Cardiac muscle cell (in vitro differentiated cells and primary cell): ENCODE results near the genes CTRC, DDI2, TMEM82 and CLCNKA.

DNA sequence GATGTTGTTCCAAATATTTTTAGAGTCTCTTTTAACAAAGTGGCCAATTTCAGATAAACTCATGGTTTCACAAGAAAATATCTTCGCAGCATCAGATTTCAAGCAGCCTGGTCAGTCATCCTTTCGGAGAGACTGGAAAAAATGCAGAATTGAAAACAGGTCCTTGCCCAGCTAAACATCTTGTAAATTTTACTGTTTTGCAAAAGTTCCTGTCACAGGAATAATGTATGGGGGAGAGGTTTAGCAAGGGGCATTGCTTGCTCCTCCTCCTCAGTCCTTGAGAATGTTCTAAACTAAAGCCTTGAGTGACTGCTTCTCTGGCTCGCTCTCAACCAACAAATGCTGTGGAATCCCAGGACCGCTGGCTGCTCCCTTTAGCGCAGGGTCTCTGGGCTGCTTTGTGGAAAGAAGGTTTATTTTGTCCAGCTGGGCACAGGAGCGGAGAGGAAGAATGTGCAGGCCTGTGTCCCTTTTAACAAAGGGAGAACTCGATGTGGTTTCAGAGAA, 33.7 kb upstream of the FHAD1 start:
- RAMPAGE, long total RNA: no peak
- RRBS: no CpG with 5 or more reads among the region's 7 CpGs

- RAMPAGE, long total RNA: no peak
- RRBS: 38% methylated on average over 2 of the region's 4 CpGs
Measured at GRCh38 chr1:15236268-15236639, 10.8 kb upstream of the FHAD1 start.

GRCh38 chr1:15429135-15430147, 8.8 kb upstream of the CTRC start:
- RAMPAGE, long total RNA: no peak
- RRBS: 89% methylated on average over 2 of the region's 38 CpGs

DNA sequence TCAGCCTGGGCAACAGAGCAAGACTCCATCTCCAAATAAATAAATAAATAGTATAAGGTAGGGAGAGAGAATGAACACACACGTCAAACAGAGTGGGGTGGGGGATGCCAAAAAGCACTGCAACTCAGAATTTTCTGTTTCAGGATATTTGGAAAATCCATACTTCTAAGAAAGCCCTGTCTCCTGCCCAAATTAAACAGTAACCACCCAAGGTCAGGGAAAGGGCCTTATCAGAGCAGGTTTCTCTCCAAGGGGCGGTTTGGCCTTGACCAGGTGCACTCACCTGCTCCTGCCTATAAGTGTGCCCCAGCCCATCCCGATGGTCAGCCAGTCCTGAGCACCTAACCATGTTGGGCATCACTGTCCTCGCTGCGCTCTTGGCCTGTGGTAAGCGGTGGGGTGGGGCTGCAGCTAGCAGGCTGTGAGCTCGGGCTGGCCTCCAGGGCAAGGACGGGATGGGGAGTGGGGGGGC, at the start of gene CTRC:
Gene CTRC (plus strand): TSS at position 326 of the 472 bp plus-strand sequence.
- RAMPAGE, long total RNA: no peak
- RRBS: no CpG with 5 or more reads among the region's 8 CpGs

GRCh38 chr1:15493804-15494386, 18.0 kb downstream of the CELA2B start:
- RAMPAGE, long total RNA: no peak
- RRBS: no CpG with 5 or more reads among the region's 10 CpGs

DNA sequence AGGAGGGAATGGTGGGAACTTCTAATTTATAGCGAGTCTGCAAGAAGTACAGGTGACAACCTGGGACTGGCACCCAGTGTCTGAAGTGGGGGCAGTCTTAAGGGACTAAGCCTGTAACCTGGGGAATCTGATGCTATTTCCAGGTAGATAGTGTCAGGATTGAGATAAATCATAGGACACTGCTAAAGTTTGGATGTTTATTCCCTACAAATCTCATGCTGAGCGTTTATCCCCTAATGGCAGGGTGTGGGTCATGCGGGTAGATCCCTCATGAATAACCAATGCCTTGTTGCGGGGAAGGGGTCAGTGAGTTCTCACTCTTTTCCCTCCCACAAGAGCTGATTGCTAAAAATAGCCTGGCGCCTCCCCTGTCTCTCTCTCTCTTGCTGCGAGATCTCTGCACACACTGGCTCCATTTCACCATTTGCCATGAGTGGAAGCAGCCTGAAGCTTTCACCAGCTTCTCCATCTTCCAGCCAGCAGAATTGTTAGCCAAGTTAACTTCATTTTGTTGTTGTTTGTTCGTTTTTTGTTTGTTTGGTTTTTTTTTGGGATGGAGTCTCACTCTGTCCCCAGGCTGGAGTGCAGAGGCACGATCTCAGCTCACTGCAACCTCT, 12.0 kb upstream of the AGMAT start:
- RAMPAGE, long total RNA: no peak
- RRBS: no CpG with 5 or more reads among the region's 8 CpGs

DNA sequence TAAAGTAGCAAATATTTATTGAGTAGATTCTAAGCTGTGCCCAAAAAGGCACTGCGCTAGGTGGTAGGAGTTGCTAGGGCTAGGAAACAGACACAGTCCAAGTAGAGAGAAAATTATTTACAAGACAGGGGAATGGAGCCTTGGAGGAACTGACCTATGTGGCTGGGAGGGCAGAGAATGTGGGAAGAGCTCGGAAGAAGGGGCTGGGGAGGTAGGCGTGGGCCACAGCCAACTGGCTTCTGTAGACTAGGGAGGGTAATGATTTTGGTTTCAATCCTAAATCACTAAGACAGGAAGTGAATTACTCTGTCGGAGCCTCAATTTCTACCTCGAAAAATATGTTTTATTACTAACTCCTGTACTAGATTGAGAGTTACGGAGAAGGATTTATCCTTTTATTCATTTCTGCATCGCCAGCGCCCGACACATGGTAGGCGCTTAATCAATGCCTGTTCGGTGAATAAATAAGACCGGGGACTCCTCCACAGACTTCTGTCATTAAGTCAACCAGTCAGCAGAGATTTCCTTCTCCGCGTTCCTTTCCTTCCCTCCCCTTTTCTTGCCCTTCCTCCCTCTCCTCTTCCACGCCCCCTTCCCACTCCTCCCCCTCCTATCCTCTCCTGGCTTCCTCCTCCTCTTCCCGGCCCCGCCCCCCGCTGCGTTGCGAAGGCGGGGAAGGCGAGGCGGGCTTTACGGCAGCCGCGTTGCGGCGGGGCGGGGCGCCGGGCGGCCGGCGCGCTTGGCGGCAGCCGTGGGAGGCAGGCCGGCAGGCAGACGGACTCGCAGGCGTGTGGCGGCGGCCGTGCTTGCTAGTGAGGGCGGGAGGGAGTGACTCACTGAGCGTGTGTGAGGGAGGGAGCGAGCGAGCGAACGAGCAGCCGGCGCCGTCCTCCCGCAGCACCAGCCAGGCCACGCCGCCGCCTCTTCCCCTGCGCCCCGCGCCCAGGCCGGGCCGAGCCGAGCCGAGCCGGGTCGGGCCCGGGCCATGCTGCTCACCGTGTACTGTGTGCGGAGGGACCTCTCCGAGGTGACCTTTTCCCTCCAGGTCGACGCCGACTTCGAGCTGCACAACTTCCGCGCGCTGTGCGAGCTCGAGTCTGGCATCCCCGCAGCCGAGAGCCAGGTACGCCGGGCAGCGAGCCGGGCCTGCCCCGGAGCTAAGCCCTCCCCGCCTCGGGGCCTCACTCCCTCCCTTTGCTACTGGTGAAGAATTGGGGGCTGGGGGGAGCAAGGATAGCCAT, at the start of gene DDI2:
Gene DDI2 (plus strand): TSS at position 773 of the 1,241 bp plus-strand sequence.
- RAMPAGE, long total RNA: no peak
- RRBS: 2% methylated on average over 34 of the region's 88 CpGs

DNA sequence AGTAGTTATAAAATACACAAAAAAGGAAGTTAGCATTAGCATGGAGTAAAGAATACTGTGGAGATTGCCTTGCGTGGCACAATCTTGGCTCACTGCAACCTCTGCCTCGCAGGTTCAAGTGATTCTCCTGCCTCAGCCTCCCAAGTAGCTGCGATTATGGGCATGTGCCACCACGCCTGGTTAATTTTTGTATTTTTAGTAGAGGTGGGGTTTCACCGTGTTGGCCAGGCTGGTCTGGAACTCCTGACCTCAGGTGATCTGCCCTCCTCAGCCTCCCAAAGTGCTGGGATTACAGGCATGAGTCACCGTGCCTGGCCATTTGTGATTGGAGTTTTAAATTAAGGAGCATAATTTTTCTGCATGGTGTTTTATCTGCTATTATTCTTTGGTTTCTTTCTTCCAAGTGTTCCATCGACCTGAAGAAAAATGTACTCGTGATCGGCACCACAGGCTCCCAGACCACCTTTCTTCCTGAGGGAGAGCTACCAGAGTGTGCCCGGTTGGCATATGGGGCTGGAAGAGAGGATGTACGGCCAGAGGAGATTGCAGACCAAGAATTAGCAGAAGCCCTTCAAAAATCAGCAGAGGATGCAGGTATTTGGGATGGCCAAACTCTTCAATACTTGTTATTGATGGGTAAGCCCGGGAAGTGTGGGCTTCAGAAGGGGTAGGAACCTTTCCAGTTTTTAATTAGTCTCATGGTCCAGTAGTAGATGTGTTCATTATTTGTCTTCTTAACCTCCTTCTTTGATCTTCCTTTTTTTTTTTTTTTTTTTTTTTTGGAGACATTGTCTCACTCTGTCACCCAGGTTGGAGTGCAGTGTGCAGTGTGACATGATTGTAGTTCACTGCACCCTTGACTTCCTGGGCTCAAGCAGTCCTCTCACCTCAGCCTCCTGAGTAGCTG, 8.0 kb upstream of the RSC1A1 start:
- RAMPAGE, long total RNA: no peak
- RRBS: no CpG with 5 or more reads among the region's 12 CpGs

- RAMPAGE, long total RNA: no peak
- RRBS: no CpG with 5 or more reads among the region's 14 CpGs
Measured at GRCh38 chr1:15666964-15667588, 7.6 kb downstream of the RSC1A1 start.

GRCh38 chr1:15742251-15742881, at the start of gene TMEM82:
TSS of gene TMEM82 (plus strand) at chr1:15742499.
- RAMPAGE, long total RNA: no peak
- RRBS: no CpG with 5 or more reads among the region's 18 CpGs

GRCh38 chr1:15785685-15786211, 21.7 kb downstream of the UQCRHL start:
- RAMPAGE, long total RNA: no peak
- RRBS: 93% methylated on average over 4 of the region's 9 CpGs

DNA sequence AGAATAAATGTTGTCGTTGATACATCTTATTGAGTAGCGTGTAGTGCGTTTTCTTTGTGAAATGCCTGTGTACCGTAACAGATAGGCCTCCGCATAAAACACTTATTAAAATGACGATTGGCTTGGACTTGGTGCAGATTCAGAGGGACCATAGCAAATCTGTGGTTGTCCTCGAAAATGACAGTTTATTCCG, 1.4 kb downstream of the SPEN start:
- RAMPAGE, long total RNA: no peak
- RRBS: no CpG with 5 or more reads among the region's 8 CpGs

DNA sequence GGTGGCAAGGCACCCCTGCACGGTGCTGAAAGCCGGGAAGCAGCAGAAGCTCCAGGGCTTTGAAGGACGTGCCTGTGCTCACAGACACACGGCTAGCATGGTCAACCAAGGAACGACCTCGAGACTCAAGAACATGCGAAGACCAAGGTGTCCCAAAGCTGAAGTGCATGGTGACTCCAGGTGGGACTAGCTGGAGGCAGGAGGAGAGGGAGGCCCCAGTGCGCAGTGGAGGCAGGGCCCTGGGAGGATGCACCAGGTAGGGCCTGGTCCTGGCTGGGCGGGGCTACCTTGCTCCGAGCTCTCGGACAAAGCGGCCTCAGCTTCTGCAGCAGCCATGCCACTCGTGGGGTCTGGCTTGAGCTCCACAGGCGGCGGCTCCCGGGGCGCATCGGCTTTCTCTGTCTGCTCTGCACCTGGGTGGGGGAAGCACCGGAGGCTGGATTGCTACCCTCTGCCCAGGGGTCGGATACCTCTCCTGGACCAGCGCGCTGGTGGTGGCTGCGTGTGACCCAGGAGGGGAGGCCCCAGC, 30.4 kb downstream of the ZBTB17 start:
- RAMPAGE, long total RNA: no peak
- RRBS: 94% methylated on average over 4 of the region's 23 CpGs

- RAMPAGE, long total RNA: no peak
- RRBS: no CpG with 5 or more reads among the region's 21 CpGs
Measured at GRCh38 chr1:15947702-15948617, 27.9 kb downstream of the ZBTB17 start.

- RAMPAGE, long total RNA: no peak
- RRBS: no CpG with 5 or more reads among the region's 4 CpGs
Measured at GRCh38 chr1:15962258-15962603, 13.7 kb downstream of the ZBTB17 start.

DNA sequence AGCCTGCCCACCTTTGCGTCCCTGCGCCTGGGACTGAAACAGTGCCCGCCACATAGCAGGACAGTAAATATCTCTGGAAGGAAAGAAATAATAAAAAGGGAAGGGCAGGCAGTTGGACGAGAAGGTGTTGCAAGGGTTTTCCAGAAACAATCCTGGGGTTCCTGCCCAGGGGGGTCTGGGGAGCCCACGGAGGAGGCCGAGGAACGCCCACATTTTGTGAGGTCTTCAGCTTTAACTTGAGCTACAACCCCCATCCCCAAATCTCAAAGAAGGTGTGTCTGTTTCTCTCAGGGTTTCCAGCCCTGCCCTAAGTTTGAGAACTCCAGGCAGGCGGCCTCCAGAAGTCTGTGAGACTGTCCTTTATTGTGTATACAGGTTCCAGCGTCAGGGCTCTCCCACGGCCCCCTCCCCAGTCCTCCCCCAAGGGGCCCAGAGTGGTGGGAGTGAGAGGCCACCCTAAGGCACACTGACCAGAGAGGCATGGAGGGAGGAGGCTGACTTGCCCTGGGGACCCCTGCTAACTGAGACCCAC, 4.1 kb downstream of the HSPB7 start:
- RAMPAGE, long total RNA: no peak
- RRBS: no CpG with 5 or more reads among the region's 10 CpGs

DNA sequence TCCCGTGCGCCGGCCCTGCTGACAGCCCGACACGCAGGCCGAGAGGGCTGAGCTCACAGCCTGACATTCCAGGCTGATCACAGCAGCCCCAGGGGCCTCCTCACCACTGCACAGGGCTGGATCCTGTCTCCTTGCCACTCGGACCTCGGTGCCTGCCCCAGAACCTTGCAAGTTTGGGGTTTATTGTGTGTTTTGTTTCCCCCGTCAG, 222 bp upstream of the HSPB7 start:
- RAMPAGE, long total RNA: no peak
- RRBS: no CpG with 5 or more reads among the region's 9 CpGs

- RAMPAGE, long total RNA: no peak
- RRBS: no CpG with 5 or more reads among the region's 6 CpGs
Measured at GRCh38 chr1:16018834-16018965, 857 bp upstream of the HSPB7 start.

DNA sequence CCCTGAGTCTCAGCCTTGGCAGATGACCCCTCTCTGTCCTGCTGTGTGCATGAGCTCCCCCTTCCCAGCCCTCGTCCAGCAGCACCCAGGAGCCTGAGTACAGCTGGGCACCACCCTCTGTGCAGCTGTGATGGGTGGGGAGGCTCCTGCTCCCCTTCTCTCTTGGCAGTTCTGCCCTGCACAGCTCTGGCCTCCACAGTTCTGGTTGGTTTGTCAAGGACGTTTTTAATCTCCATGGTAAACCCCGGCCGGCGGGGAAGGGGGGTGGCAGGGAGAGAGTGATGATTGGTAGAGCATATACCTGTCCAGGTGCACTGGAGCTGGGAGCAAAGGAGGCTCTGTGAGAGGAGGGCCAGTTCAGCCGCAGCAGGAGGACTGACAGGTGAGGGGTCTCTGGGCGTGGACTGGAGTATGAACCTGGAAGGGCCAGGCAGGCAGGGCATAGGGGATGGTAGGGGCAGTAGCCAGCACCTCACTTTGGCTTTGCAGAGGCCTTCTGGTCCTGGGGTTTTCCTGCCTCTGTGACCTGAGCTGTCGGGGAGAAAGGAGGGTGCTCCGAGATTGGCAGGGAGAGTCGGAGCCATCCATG, at the start of gene CLCNKA:
Gene CLCNKA (plus strand): TSS at position 355 of the 589 bp plus-strand sequence.
- RAMPAGE, long total RNA: no peak
- RRBS: no CpG with 5 or more reads among the region's 10 CpGs

GRCh38 chr1:16091191-16091766, 17.8 kb upstream of the FAM131C start:
- RAMPAGE, long total RNA: no peak
- RRBS: no CpG with 5 or more reads among the region's 13 CpGs